Ascending aorta (tissue), 1 donor: Measurements from ENCODE around the gene CLEC4D.

GRCh38 chr12:7499546-7499952, 4.0 kb downstream of the CD163 start:
- PRO-cap: no peak

GRCh38 chr12:7555537-7556259, 52.1 kb upstream of the CD163 start:
- PRO-cap: no peak

GRCh38 chr12:7926914-7927322, 9.1 kb downstream of the SLC2A3 start:
- PRO-cap: no peak

DNA sequence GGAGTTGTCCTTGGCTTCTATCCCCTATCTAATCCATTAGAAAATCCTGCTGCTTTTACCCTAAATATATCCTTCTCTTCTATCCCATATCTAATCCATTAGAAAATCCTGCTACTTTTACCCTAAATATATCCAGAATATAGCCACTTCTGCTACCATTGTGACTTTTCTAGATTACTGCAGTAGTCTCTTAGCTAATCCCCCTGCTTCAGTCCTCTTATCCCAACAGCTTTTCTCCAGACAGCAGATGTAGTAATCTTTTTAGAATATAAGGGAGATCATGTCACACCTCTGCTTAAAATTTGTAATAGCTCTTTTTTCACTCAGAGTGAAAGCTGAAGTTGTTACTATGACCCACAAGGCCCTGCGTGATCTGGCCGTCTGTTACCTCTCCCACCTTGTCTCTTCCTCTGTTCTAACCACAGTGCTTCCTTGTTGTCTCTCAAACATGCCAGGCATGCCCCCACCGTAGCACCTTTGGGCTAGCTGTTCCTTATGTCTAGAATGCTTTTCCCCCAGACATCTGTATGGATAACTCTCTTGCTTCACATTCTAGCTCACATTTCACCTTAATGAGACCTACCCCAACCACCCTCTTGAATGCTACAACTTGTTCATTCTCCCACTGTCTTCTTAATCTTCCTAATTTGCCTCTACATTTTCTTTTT, 6.4 kb downstream of the NECAP1 start:
- PRO-cap: no peak

DNA sequence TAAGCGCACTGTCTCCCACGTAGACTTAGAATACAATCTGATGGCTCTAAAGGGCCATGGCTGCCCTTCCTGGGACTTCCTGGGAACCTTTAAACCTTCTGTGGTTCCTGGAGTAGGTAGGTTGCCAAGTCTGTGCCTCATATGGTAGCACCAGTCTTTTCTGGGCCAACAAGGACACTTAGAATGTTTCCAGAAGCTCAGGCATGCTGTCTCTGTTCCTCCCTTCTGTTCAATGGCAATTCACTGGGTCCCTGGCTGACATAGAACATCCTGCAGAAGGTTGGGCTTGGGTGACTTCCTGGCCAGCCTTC, 24.4 kb downstream of the ZNF705A start:
- PRO-cap: no peak

- PRO-cap: no peak
Measured at GRCh38 chr12:8513397-8513643, at the start of gene CLEC4D. TSS of gene CLEC4D (plus strand) at chr12:8513503.

DNA sequence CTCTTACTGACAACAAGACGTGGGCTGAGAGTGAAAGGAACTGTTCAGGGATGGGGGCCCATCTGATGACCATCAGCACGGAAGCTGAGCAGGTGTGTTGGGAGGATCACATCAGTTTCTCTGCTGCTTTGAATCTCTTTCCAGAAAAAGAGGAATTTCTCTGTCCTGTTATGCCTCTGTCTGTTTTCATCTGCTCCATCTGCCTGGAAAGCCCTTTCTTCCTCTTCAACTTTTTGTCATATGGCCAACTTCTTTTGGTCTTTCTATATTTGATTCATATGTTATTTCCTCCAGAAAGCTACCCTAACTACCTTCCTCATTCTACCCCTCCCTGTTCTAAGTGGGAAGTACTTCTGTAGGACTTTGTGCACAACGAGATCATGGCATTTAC, 5.8 kb downstream of the CLEC4D start:
- PRO-cap: no peak

- PRO-cap: no peak
Measured at GRCh38 chr12:8534487-8534957, 6.2 kb downstream of the CLEC4E start.

- PRO-cap: no peak
Measured at GRCh38 chr12:8535938-8536243, 4.8 kb downstream of the CLEC4E start.

DNA sequence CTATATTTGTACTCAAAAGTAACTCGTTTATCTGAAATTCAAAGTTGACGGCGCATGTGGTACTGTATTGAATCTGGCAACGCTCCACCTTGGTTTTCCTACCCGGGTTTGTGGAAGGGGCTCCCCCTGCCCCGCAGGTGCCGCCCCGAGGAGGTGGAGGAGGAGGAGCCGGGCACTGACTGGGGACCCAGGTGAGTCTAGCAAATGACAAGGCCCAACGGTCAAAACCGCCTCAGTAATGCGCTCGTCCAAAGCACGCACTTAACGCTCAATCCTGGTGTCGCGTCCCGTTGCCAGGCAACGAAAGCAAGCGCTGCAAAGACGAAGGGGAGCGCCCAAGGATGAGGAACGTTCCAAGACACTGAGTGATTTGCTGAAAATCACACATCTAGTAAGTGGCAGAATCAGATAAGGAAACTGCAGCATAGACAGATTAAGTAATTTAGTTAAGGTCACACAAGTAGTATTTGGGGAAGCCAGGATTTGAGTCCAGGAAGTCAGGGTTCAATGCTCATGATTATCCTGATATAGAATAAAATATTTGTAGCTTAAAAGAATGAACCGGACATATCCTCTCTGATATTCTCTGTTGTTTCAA, 24.0 kb upstream of the CLEC4E start:
- PRO-cap: no peak

DNA sequence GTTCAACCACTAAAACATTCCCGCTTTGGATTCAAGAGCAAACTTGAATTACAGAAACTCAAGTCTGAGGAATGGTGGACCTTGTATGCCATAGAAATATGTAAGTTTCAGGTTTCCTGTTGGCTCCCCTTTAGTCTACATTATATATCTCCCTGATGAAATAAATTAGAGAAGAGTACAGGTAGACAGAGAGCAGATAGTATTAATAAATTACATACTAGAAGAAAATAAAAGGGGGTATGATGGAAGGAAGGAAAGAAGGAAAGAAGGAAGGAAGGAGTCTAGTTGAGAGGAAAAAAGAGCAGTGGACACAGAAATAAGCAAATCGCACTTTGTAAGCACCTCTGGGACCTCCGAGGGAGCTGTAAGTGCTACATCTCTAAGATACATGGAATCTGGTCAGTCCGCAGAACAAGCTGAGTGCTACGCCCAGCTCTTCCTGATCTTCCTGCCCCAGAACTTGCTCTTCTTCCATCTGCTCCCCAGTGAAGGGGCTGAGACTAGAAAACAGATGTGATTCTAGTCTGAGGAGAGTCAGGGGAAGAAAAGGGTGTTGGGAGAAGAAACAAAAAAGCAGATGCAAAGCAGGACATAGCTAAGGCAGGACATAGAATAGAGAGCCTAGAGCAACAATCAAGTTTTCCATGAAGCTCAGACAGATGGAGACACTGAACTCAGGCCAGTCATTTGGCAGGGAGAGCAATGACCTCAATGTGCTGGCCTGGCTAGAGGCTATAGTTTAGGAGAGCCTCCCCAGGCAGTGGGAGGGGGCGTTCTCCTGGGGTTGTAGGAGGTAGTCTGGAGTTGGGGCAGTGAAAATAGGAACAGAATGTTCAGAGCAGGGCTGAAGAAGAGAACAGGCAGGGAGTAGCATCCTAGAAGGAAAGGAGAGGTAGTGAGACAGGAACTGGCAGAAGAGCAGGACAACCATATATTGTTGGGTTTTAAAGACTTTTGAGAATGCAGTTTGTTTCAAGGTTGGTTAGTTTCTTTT, 1.7 kb upstream of the MFAP5 start:
- PRO-cap: no peak

DNA sequence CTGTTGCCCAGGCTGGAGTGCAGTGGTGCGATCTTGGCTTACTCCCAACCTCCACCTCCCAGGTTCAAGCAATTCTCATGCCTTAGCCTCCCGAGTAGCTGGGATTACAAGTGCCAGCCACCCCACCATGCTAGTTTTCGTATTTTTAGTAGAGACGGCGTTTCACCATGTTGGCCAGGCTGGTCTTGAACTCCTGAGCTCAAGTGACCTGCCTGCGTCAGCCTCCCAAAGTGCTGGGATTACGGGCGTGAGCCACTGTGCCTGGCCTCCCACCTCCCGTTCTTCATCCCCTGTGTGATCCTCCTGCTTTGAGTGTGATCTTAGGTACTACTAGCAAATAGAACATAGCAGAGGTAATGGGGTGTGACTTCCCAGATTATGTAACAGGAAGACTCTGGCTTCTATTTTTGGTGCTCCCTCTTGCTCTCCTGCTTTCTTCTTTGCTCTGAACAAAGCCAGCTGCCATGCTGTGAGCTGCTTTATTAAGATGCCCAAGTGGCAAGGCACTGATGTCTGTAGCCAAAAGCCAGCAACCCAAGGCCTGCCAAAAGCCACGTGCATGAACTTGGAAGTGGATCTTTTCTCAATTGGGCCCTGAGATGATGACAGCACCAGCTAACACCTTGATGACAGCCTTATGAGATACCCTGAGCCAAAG, 5.7 kb upstream of the MFAP5 start:
- PRO-cap: no peak

DNA sequence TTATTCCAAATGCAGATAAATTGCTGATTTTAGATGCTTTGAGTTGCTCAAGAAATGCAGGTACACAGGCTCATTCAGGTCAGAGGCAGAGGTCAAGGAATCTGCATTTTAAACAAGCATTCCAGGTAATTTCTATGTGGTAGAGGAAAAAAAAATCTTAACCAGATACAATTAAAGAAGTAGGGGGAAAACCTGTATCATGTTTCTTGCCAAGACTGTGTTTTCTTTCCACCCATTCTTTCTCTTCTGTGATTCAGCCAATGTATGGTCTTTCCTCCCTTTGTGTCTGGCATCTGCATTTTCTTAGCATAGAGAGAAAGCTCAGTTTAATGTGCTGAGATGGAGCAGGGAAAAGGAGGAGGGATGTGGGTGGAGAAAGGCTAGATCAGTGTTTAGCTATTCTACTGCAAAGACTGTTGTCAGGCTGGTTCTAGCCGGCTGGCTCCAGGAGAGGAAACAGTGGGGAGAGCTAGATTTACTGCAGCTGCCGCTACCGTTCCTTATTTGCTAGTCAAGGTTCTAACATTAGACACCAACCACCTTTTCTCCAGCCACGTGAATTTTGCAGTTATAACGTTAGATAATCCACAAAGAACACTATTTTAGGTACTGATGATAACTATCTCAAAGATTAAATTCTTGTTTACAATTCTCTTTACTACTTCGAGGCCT, 5.3 kb upstream of the RIMKLB start:
- PRO-cap: bidirectional peak, plus-strand start at position 447 of the sequence, minus-strand start at position 415 of the sequence

- PRO-cap: no peak
Measured at GRCh38 chr12:8917370-8917908, 3.1 kb downstream of the PHC1 start.

GRCh38 chr12:8948608-8949117, 782 bp downstream of the M6PR start:
- PRO-cap: no peak

DNA sequence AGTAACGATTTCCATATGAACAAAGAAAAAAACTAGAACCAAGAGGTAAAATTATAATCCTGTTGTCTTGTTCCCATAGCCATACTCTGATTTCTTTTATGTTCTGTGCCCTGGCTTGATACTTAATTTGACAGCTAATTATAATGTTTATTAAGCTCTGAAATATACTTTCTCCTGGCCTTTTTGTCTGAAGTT, 51.9 kb downstream of the A2M start:
- PRO-cap: no peak

- PRO-cap: no peak
Measured at GRCh38 chr12:9103330-9104229, 12.1 kb downstream of the A2M start.

DNA sequence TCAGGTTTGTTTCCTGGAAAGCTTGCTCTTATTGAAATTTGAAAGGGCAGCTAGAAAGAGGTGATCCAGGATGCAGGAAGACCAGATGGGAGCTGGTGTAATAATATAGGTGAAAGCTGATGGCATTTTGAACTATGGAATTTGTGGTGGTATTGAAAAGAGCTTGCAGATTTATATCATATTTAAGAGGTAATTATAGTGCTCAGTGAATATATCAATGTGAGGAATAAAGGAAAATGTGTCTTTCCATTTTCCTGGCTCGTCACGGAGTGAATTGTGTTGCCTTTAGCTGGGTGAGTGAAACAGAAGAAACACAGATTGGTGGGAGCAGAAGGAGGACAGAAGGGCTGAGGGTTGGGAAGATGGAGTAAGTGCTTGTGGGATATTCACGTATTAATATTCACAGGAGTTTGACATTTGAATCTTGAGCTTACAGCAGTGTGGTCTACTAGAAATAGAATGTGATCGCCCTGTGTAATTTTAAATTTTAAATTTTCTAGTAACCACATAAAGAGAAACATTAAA, 1.6 kb upstream of the A2M start:
- PRO-cap: no peak

- PRO-cap: no peak
Measured at GRCh38 chr12:9126337-9126832, 10.7 kb upstream of the A2M start.

DNA sequence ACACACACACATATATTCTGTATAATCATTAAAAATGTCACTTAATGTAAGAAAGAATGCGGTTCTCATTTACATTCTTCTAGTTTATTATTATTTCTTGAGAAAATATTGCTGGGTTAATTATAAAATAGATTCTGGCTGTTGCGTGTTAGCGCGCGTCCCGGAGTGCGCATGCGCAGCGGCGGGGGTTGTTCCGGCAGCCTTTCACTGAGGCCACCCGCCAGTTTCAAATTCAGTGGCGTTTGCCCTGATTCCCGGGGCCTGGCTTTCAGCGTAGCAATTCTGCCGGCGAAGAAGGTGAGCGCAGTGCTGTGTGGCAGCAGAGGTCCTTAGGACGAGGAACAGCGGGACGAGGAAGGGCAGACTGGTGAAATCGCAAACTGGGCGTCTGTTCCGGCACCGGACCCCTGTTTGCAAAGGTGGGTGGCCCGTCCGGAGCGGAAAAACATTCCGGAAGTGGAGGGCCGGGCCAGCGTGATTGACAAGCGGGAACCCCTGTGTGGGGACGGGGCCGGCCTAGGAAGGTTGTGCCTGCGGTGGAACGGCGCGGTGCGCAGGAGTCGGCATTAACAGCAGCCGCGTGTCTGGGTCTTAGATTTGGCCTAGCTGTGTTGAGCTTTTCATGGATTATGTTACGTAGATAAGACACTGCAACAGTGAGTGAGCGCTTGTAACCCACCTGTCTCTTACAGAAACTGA, 75.4 kb upstream of the PZP start:
- PRO-cap: bidirectional peak, plus-strand start at position 556 of the sequence, minus-strand start at position 413 of the sequence